ENCODE measurements around a stretch of chr2.

DNA sequence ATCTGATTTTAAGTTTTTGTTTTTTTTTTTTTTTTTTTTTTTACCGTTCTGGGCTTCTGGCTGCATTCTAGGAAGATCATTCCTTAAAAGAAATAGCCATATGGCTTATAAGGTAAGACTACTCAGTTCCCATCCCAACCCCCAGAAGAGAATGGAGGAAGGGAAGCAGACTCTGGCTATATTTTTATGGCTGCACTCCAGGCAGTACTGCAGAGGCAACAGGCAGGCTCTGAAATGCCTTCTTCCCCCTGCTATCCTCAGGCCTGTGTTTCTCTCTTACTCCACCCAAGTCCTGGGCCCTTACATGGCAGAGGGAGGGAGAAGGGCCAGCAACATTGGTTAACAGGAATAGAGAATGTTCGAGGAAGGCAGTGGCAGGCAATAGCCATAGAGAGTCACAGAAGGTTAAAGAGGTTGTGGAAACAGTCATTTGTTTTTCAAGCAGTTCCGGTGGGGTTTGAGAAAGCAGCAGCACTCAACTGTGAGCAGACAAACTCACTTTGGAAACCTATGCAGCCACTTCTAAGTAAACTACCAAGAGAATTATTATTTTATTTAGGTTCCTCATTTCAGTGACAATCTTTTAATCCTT lies 15.0 kb upstream of the DARS1 start:
- RAMPAGE, long total RNA, result no peak
- RRBS, result no CpG with 5 or more reads among the region's 3 CpGs

DNA sequence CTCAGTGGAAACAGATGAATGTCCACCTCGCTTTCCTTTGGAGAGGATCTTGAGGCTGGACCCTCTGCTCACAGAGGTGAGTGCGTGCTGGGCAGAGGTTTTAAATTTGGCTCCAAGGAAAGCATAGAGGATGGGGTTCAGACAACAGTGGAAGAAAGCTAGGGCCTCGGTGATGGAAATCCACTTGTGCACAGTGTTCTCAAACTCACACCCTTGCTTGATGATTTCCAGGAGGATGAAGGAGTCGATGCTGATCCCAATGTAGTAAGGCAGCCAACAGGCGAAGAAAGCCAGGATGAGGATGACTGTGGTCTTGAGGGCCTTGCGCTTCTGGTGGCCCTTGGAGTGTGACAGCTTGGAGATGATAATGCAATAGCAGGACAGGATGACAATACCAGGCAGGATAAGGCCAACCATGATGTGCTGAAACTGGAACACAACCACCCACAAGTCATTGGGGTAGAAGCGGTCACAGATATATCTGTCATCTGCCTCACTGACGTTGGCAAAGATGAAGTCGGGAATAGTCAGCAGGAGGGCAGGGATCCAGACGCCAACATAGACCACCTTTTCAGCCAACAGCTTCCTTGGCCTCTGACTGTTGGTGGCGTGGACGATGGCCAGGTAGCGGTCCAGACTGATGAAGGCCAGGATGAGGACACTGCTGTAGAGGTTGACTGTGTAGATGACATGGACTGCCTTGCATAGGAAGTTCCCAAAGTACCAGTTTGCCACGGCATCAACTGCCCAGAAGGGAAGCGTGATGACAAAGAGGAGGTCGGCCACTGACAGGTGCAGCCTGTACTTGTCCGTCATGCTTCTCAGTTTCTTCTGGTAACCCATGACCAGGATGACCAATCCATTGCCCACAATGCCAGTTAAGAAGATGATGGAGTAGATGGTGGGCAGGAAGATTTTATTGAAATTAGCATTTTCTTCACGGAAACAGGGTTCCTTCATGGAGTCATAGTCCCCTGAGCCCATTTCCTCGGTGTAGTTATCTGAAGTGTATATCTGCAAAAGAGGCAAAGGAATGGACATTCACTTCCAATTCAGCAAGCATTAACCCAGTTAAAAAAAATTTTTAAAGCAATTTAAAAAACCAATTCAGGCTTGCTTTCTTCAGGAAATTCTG lies 2.7 kb downstream of the CXCR4 start:
- RAMPAGE, long total RNA, result no peak
- RRBS, result no CpG with 5 or more reads among the region's 19 CpGs

DNA sequence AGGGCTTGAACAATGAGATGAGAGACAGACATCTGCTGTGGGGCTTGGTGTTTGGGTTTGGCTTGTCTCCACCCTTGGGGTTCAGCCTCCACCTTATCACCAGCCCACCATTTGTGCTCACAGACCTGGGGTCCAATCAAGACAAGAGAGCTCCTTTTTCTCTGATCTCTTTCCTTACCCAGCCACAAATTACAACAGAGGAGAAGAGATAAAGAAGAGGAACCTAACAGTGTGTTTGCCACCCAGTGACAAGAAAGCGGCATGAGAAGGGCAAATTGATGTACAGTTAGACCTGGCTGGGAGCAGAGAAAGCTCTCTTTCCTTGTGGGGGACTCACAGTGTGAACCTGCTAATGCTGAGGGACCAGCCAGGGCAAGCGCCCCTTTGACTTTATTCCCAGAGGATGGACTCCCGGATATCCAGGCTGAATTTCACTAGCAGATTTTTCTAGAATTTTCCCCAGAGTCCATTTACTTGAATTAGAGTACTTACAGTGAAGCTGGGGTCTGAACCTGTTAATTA lies 204.6 kb upstream of the CXCR4 start:
- RAMPAGE, long total RNA, result no peak
- RRBS, result no CpG with 5 or more reads among the region's 3 CpGs

DNA sequence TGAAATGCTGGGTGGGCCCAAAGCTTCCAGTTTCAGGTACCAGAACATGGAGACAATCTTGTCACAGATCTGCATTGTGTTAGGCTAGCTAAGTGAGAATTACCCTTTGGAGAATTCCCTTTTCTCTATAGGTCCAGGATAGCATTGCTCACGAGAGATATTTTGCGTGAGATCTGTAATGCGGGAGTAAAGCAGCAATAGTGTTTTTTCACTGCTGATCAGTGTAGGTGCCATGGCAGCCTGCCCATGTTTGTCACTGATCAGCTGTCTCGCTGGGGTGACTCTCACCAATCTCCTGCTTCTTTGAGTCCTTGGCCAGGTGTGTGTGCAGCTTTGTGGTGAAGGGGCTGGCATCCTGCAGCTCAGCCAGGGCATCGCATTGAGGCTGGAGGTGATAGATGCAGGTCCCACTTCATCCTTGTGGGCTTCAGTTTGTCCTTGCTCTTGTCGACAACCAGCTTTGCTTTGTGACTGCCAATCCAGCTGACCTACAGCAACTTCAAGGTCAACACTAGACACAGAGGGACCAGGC lies 258.2 kb upstream of the CXCR4 start:
- RAMPAGE, long total RNA, result no peak
- RRBS, result no CpG with 5 or more reads among the region's 6 CpGs

GRCh38 chr2:137968567-137969186 lies 4.4 kb downstream of the HNMT start:
- RAMPAGE, long total RNA, result no peak
- RRBS, result no CpG with 5 or more reads among the region's 5 CpGs

GRCh38 chr2:138275409-138275774 lies 226.2 kb upstream of the SPOPL start:
- RAMPAGE, long total RNA, result no peak
- RRBS, result no CpG with 5 or more reads among the region's 2 CpGs

DNA sequence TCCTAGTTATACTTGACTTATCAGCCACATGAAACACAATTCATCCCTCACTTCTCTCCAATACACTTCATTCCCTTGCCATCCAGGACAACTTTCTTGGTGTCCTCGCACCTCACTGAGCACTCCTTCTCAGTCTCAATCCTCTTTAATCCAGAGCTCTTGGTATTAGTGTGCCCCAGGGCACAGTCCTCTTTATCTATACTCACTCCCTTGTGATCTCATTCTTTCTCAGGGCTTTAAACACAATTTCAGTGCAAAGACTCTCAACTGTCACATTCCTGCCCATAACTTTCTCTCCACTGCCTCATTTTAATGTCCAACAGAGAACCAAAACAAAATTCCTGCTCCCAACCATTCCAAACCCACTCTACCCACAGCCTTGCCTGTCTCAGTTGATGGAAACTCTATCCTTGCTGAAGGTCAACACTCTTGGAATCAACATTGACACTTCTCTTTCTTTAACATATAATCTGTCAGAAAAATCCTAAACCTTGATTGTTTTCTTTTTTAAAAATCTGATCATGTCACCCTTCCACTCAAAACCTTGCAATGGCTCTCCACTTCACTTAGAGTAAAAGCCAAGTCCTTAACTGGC lies 60.7 kb upstream of the SPOPL start:
- RAMPAGE, long total RNA, result no peak
- RRBS, result no CpG with 5 or more reads among the region's 1 CpG

- RAMPAGE, long total RNA, result no peak
- RRBS, result no CpG with 5 or more reads among the region's 1 CpG
Measured at GRCh38 chr2:138569332-138569969, 67.9 kb downstream of the SPOPL start.

DNA sequence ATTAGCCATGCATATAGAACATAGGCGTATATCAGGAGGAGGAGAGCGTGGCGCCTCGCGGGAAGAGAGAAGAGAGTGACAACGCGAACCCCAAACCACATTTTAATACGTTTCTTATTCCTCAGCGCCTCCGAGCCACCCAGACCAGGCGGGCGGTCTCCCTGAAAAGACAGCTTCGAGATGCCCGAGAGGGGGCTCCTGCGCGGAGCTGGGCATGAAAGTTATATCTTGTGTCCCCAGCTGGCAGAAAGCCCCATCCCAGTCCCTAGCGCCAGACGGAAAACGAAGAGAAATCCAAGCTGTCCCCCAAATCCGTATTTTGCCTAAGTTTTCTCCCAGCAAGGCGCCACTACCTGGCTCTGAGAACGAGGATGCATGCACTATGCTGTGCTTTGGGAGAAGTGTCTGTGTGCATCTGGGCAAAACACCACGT lies 816 bp downstream of the NXPH2 start:
- RAMPAGE, long total RNA, result no peak
- RRBS, result no CpG with 5 or more reads among the region's 23 CpGs

GRCh38 chr2:142879479-142879934 lies 2.0 kb downstream of the KYNU start:
- RAMPAGE, long total RNA, result no peak
- RRBS, result no CpG with 5 or more reads among the region's 3 CpGs

DNA sequence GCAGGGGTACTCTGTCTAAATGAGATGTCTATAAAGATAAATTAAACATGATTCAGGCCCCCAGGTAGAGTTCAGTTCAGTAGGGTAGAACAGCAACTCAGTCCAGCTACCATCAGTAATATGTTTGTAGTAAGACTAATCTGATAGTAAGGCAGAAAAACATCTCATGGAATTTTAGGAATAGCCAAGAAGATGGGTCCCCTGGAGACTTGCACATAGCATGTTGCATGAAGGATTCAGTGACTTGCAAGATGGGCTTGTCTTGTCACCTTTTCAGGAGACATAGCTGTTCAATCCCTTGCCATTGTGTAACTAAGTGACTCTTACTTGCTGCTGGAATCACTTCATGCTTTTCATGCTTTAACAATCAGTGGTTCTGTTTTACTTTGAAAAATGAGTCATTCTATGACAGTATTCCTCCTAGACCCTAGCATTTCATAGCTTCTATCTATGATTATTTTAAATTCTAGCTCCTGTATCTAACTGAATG lies 2.7 kb downstream of the KYNU start:
- RAMPAGE, long total RNA, result no peak

DNA sequence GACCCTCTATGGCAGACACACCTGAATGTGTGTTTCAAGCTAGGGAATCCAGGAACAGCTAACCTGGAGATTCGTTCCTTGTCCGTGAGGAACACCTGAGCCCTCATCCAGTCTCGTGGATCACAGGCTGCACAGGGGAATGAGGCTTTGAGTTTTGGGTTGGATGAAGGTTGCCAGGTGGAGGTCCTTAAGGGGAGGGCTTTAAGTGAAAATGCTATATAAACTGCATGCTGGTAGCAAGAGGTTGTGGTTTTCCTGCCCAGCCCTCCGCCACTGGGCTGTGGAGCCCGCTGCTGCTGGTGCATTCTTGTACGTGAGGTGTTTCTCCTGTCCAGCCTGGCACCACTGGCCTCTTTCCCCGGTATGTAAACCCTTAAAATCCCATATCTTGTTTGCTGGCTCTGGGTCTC lies 117.8 kb downstream of the ARHGAP15 start:
- RAMPAGE, long total RNA, result no peak
- RRBS, result no CpG with 5 or more reads among the region's 7 CpGs

DNA sequence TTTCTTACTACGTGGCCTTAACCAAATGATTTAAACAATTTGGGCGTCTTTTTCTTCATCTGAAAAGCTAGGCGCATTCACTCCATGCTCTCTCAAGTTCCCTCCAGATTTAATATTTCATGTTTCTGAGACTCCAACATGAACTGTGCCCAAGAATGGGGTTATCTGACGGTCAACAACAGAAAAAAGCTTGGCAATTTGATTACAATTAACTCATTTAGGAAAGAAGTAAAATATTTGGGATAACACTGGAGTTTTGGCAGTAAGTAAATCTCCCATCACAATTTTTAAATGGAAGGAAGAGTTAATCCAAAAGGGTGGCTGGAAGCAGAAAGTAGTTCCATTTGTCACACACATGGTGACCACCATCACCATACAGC lies 345.4 kb downstream of the ARHGAP15 start:
- RAMPAGE, long total RNA, result no peak
- RRBS, result no CpG with 5 or more reads among the region's 4 CpGs

DNA sequence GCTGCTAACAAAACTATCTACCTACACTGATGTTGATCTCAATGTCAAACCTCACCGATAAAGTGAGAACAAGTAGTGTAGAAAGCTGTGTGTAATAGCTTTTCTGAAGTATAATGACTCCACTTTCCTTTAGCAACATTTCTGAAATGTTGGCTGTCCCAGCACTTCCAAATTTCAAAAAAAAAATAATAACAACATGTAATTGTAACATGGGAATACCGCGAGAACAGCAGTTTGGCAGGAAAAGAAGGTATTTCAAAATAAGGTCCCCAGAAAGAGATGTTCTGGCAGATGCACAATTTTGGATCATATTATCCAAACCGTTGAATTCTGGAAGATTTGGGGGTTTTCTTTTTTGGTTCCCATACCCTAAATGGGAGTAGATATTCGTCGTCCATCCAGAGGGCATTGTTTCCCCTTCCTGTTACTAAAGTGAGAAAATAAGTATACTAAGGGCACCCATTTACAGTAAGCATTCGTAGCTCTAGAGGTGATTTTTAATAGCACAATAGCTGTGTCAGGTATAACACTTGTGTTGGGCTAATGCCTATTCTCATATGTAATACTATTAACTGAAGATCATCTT lies 352.1 kb downstream of the ARHGAP15 start:
- RAMPAGE, long total RNA, result no peak
- RRBS, result no CpG with 5 or more reads among the region's 7 CpGs

DNA sequence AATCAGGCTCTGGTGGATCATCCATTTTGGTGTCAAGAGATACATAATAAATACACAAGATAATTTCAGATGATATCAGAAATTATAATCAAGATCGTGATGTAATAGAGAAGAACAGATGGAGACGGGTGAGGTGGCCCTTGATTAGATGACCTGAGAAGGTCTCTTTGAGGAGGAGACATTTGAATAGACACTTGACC lies 440.0 kb downstream of the ARHGAP15 start:
- RAMPAGE, long total RNA, result no peak
- RRBS, result no CpG with 5 or more reads among the region's 2 CpGs

- RAMPAGE, long total RNA, result no peak
- RRBS, result no CpG with 5 or more reads among the region's 3 CpGs
Measured at GRCh38 chr2:143703703-143704415, 574.6 kb downstream of the ARHGAP15 start.

GRCh38 chr2:144357954-144358525 lies 25.7 kb upstream of the GTDC1 start:
- RAMPAGE, long total RNA, result no peak
- RRBS, result no CpG with 5 or more reads among the region's 5 CpGs

GRCh38 chr2:144399142-144399352 lies 66.7 kb upstream of the GTDC1 start:
- RAMPAGE, long total RNA, result no peak
- RRBS, result no CpG with 5 or more reads among the region's 3 CpGs

DNA sequence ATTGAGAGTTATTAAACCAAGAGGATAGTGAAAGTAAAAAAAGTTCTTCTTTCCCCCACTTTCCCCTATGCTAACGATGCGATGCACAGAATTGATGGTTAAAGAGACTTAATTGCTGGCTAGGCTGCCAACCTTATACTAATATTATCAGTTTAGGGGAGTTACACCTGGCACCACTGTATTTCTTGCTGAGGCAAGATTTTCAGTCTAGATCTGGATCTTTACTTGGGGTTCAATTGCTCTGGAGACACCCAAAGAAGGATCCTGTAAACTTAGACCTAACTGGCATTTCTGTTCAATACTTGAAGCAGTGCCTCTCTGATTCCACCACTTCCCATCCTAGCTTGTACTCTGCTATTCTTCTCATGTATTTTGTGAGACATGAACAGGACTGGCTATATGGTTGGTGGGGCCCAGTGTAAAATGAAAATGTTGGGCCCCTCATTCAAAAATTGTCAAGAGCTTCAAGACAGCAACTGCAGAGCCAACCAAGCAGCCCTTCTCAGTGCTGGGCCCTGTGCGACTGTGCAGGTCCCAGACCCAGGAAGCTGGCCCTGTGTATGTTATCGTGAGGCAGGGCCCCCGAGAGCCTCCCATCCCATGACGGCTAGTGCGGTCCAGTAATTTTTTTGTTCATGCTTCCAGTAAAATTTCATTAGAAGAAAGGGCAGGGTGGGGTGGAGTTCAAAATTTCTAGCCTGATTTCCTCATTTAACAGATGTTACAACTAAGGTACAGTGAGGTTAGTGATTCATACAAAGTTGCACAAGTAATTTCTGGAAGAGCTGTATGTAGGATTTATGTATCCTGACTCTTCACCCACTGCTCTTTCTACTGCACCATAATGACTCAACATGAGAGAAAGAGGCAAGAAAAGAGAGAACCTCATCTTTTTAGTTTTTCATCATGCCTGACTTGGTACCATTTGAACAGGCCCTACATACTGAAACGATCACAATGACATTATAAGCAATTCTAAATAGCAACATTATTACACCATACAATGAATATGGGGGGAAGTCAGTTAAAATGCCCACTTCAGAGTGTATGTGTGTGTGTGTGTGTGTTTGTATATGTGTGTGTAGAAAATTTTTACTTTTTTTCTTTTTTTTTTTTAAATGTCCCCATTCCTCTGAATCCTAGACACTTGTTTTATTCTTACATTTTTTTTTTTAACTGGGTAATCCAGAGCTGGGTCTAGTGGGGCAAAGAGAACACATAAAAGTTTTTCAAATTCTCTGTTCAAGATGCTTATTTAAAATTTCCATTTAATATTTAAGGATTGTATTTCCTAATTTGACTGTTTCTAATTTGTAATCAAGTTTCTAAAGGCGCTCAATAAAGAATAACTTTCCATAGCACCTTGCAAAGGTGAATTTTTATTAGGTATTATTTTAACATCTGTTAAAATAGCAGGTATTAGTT lies 82.1 kb upstream of the GTDC1 start:
- RAMPAGE, long total RNA, result no peak
- RRBS, result no CpG with 5 or more reads among the region's 9 CpGs

- RAMPAGE, long total RNA, result no peak
- RRBS, result no CpG with 5 or more reads among the region's 18 CpGs
Measured at GRCh38 chr2:144430613-144432027, 88.8 kb downstream of the ZEB2 start.

All from hepatocyte (in vitro differentiated cells and primary cell).